Uterus (tissue), 7 donors: ENCODE measurements around a stretch of chr2.

- PRO-cap, 4 experiments = no peak in any of the 4 experiments
- RAMPAGE, long total RNA, 2 experiments = no peak in any of the 2 experiments
- RRBS = no CpG with 5 or more reads among the region's 7 CpGs
Observed at GRCh38 chr2:70921952-70922360, 13.7 kb upstream of the ATP6V1B1 start.

DNA sequence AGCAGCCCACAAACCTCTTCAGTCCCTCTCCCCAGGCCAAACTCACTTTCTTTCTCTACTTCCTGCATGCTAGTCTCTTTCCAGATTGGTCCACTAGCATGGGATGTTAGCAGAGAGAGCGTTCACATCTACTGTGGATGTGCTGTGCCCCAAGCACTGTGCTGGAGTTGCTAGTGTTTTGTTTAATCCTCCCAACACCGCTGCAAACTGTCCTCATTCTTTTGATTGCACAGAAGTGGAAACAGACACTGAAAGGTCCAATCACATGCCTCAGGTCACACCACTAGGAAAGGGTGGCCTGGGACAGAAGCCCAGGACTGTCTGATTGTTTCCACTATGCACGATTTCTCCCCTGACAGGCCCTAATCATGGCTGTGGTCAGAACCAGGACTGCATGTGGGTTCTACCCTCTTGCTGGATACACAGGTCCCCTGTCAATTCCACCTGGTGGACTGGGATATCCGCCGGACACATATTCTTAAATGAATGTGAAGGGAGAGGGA lies 7.8 kb upstream of the DYSF start:
- PRO-cap, 4 experiments = no peak in any of the 4 experiments
- RAMPAGE, long total RNA, 2 experiments = no peak in any of the 2 experiments
- RRBS = 80% methylated on average over 1 of the region's 5 CpGs

- PRO-cap, 4 experiments = no peak in any of the 4 experiments
- RAMPAGE, long total RNA, 2 experiments = no peak in any of the 2 experiments
- RRBS = no CpG with 5 or more reads among the region's 9 CpGs
Observed at GRCh38 chr2:71500193-71501042, 33.9 kb downstream of the DYSF start.

GRCh38 chr2:71685337-71686065 lies 219.0 kb downstream of the DYSF start:
- PRO-cap, 4 experiments = no peak in any of the 4 experiments
- RAMPAGE, long total RNA, 2 experiments = no peak in any of the 2 experiments
- RRBS = 31% methylated on average over 5 of the region's 11 CpGs

DNA sequence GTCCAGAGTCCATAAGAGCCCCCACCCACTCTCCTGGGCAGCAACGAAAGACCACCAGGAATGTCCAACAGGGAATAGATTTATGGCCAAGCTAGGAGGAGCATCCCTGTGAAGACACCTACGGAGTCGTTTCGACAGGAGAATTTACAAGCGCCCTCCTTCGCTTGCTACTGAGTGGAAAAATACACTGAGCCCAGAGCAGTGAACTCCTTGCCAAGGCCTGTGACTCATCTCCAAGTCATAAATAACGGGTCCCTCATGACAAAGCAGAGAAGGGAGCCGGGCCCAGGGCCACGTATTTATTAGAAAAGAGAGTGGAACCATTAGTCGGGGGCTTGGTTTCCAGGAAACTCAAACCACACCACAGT lies 276.3 kb downstream of the DYSF start:
- PRO-cap, 4 experiments = no peak in any of the 4 experiments
- RAMPAGE, long total RNA, 2 experiments = no peak in any of the 2 experiments
- RRBS = no CpG with 5 or more reads among the region's 10 CpGs

GRCh38 chr2:71926025-71926382 lies 221.7 kb downstream of the CYP26B1 start:
- PRO-cap, 4 experiments = no peak in any of the 4 experiments
- RAMPAGE, long total RNA, 2 experiments = no peak in any of the 2 experiments
- RRBS = no CpG with 5 or more reads among the region's 6 CpGs

DNA sequence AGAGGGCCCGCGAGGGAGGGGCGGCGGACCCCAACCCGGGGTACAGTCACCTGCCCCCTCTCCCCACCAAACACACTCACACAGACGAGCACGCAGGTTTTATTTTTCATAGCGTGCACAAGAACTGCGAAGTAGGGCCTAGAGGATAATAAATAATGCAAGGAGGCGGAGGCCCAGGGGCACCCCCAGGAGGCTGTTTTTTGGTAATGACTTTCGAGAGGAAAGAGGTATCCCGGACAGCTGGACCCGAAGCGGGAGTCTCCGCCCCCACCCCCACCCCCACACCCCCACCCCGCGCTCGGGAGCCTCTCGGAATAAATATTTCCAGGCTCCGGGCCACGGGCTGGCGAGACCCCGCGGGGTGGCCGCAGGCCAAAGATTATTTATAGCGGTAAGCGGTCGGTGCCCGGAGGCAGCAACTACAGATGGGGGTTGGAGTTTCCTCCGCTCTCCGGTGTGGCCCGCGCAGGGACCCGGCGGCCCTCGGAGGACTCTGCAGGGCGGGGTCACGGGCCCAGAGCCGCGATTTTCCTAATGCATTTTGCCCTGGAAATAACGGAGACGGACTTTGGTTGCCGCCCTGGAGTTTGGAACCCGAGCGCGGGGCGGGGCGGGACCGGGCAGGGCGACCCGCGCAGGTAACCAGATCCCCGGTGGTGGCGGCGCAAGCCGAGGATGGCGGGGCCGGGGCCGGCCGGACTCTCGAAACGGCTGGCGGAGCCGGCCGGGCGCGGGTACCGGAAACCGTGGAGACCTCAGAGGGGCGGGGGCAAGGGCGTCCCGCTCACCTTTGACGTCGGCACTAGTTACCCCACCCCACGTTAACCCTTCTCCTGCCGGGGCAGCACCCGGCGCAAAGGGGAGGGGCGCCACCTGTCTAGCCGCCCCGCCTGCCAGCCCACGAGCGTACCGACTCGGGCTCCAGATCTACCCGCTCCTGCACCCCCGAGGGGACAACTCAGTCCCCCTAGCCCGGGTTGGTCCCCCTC lies 3.1 kb downstream of the CYP26B1 start:
- PRO-cap, 4 experiments = no peak in any of the 4 experiments
- RAMPAGE, long total RNA, 2 experiments = no peak in any of the 2 experiments
- RRBS = 4% methylated on average over 28 of the region's 88 CpGs

DNA sequence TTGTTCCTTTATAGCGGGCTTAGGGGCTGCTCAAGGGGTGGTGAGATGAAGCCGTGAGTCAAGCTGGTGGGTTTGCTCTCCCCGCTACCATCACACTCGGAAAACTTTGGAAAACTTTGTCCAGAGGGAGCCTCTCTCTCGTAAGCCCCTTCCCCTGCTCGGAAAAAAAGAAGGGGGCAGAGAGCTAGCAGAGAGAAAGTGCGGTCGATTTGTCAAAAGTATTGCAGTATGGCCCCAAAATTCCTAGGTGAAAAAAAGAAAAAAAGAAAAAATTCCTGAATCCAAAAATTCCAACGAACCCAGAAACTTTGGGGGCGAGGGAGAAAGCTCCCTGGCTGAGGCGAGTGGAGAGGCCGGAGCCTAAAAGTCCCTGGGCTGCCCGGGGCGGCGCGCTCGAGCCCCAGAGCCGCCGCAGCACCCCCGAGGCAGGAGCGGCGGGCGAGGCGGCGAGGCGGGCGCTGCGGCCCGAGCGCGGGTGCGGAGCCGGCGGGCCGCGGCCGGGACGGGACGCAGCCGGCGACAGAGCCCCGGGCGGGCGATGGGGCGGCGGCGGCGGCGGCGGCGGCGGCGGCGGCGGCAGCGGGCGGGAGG lies 531 bp upstream of the CYP26B1 start:
- PRO-cap, 4 experiments = no peak in any of the 4 experiments
- RAMPAGE, long total RNA, 2 experiments = no peak in any of the 2 experiments
- RRBS = 1% methylated on average over 15 of the region's 57 CpGs

GRCh38 chr2:72148689-72149486 lies 1.2 kb upstream of the CYP26B1 start:
- PRO-cap, 4 experiments = peak in 1 of 4 experiments; most common plus-strand start chr2:72149133 (in 1); most common minus-strand start chr2:72148916 (in 1)
- RAMPAGE, long total RNA, 2 experiments = no peak in any of the 2 experiments
- RRBS = 2% methylated on average over 9 of the region's 69 CpGs

GRCh38 chr2:72298721-72299491 lies 151.2 kb upstream of the CYP26B1 start:
- PRO-cap, 4 experiments = no peak in any of the 4 experiments
- RAMPAGE, long total RNA, 2 experiments = no peak in any of the 2 experiments
- RRBS = no CpG with 5 or more reads among the region's 9 CpGs

- PRO-cap, 4 experiments = no peak in any of the 4 experiments
- RAMPAGE, long total RNA, 2 experiments = no peak in any of the 2 experiments
- RRBS = no CpG with 5 or more reads among the region's 5 CpGs
Observed at GRCh38 chr2:72824263-72824900, 1.5 kb downstream of the EXOC6B start.

DNA sequence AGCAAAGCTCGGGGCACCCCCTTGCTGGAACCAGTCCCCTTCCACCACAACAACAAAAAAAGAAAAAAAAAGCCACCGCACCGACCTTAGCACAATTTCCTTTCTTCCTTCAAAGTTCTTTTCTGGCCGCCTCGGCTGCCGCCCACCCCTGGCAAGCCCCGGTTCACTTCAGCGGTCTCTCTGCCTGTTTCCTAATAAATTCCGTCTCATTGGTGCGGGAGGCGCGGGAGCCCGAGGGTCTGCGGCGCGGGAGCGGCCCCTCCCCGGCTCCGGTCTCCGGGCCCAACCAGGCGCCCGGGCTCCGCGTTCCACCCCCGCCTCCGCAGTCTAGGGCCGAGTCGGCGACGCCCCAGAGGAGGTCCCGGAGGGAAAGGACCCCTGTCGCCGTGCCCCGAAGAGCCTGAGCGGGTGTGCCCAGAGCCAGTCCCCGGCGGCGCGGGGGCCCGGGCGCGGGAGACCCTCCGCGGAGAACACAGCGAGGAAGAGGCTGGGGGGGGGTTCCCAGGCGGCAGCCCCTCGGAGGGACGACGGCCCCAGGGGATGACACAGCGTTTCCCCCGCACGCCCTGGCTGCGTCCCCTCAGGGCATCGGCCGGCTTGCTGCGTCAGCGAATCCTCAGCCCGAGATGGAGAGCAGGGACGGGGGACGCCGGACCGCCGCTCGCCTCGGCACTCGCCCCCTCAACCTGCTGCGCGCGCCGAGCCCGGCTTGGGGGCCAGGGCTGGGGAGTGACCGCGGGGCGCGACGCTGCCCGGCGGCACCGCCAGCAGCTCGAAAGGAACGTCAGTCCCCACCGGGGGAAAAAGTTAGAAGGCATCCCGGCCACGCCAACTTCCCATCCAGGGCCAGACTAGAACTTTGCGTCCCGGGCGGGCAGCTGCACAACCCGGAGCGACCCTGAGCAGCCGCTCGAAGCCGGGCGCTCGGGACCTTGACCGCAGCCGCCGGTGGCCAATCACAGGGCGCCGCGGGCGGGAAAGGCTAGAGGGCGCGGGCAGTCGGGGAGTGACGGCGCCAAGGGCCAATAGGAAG lies 821 bp downstream of the SFXN5 start:
- PRO-cap, 4 experiments = peak in 4 of 4 experiments; most common plus-strand start position 337 of the sequence (in 2); most common minus-strand start position 950 of the sequence (in 4)
- RAMPAGE, long total RNA, 2 experiments = no peak in any of the 2 experiments
- RRBS = 1% methylated on average over 53 of the region's 106 CpGs

DNA sequence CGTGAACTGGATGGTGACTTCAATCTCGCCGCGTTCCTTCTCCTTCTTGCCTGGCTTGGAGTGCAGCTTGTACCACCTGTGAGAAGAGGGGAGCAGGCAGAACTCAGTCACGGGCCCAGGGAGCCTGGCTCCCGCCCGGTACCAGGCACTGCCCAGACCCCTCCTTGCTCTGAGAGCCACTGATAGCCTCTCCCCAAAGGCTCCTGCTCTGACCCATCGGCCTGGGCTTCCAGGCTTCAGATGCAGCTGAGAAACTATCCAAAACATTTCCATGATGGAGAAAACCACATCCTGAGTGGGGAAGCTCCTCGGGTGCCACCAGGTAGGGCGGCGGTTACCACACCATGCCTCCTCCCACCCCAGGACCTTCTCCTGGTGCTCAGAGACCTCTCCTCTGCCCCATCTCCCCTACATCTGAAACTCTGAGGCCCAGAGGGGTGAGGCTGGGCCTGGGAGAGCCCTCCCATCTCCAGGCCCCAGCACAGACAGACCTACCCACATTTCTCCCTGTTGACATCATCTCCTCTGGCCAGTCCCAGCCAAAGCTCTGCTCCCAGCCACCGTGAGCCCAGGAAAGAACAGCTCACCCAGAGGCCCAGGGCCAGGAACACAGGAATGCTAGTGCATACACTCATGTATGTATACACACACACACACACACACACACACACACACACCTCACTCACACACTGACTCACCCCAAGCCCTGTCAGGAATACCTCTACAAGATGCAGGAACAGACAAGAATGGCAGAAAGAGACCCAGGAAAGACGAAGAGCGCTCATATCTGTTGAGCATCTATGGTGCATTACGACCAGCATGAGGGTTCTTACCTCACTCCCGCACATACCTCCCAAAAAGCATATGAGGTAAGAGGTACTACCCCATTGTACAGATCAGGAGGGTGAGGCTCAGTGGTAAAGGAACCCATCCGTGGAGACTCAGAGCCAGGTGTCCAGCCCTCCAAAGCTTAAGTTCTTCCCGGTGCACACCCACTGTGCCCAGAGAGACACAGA lies 18.0 kb upstream of the SFXN5 start:
- PRO-cap, 4 experiments = peak in 4 of 4 experiments; most common plus-strand start position 556 of the sequence (in 1); most common minus-strand start position 416 of the sequence (in 4)
- RAMPAGE, long total RNA, 2 experiments = start-site peak on the minus strand in 1 of 2 experiments, centred at position 341 of the sequence, 8 reads per replicate
- RRBS = no CpG with 5 or more reads among the region's 18 CpGs

GRCh38 chr2:73268555-73269316 lies 15.5 kb downstream of the FBXO41 start:
- PRO-cap, 4 experiments = no peak in any of the 4 experiments
- RAMPAGE, long total RNA, 2 experiments = no peak in any of the 2 experiments
- RRBS = 5% methylated on average over 30 of the region's 69 CpGs

- PRO-cap, 4 experiments = peak in 1 of 4 experiments; most common minus-strand start chr2:73418535 (in 1)
- RAMPAGE, long total RNA, 2 experiments = no peak in any of the 2 experiments
- RRBS = no CpG with 5 or more reads among the region's 6 CpGs
Observed at GRCh38 chr2:73418427-73418626, 32.7 kb downstream of the ALMS1 start.

DNA sequence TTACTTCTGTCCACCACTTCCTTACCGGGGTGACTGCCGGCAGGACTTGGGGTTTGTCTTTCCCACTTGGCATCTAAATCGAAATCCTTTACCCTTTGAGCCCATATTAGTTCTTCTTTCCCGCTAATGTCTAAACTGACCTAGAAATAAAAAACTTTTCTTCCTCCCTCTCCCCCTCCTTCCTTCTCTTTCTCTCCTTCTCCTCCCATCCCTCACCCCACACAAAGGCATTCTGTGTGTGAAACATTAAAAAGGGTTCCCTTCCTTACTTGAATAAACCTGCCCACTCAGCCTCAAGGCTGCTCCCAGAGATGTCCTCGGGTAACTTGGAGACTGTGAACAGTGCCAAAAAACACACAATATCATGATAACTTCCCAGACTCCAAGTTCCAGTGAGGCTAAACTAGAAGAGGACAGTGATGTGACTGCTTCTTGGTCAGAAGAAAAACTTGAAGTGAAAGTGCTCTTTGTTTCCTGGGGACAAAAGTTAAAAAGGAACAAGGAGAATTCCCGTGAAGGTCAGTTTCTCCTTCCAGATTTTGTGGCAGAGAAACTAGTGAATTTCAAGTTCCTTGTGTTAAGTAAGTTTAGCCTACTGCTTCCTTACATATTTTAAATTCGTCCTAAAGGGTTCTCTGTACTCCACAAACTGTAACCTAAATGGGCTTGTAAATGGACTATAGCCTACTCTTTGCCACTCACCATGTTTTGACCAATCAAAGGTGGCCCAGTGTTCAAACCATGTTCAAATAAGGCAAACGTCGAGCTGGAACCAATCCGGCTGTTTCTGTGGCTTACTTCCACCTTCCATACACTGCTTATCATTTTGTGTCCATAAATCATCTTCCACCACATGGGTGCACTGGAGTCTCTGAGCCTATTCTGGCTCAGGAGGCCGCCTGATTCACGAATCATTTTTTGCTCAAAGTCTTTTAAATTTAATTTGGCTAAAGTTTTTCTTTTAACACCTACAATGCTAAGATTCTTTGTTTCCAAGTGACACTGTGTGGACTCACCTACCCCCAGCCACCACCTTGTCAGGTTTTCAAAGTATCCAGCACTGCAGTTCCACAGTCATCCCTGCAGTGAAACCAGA lies 20.5 kb downstream of the TPRKB start:
- PRO-cap, 4 experiments = peak in 4 of 4 experiments; most common plus-strand start position 276 of the sequence (in 1); most common minus-strand start position 651 of the sequence (in 2)
- RAMPAGE, long total RNA, 2 experiments = no peak in any of the 2 experiments
- RRBS = no CpG with 5 or more reads among the region's 12 CpGs

DNA sequence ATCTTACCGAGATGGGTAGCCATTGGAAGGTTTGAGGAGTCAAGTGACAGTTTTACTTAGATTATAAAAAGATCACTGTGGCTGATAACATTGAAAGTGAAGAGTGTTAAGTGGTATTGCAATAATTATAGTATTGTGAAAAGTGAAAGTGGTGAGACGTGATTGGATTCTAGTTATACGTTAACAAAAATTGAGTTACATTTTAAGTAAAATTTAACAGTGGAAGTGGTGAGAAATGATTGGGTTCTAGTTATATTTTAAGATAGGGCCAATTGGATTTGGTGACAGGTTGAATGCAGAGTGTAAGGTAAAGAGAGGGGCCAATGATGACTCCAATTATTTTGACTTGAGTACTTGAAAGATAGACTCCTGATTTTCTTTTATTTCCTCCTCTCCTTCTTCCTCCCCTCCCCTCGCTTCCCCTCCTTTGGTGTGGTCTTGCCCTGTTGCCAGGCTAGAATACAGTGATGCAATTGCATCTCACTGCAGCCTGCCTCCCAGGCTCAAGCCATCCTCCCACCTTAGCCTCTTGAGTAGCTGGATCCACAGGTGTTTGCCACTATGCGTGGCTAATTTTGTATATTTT lies 2.1 kb downstream of the DGUOK start:
- PRO-cap, 4 experiments = no peak in any of the 4 experiments
- RAMPAGE, long total RNA, 2 experiments = no peak in any of the 2 experiments
- RRBS = no CpG with 5 or more reads among the region's 5 CpGs

DNA sequence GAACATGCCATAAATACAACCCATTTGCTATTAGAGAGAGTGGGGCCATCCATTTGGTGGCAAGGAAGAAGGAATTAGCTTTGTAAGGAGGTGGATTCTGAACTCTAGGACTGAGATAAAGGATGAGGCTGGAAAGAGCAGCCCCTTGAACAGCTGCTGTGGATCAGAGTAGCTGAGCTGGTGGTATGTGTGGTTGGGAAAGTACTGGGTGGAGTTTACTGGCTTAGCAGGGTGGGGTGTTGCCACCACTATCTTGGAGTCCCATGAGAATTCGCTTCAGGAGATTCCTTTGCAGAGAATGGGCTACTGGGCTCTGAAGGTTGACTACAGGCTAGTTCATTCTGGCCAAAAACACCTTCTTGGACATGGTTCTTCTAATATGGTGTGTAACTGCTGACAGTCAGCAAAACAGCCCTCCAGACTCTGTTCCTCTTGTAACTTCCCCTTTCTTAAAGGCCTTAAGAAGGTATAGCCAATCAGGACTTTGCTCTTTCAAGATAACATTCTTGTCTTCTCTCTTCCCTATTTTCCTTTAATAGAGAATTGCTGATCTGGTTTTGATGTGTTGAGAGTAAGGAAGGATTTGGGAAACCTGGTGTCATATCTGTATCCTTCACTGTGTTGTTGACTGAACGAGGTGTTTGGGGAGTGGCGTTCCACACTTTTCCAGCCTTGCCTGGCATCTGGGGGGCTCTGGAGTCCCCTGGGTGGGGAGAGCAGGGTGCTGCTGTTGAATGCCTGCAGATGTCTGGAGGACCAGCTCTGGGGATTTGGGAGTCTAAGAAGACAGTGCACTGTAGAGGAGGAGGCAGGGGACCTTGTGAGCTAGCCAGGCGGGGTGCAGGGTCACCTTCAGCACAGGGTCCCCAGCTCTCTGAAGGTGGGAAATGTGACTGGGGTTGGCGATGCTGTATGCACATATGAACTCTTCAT lies 52.9 kb downstream of the TET3 start:
- PRO-cap, 4 experiments = no peak in any of the 4 experiments
- RAMPAGE, long total RNA, 2 experiments = no peak in any of the 2 experiments
- RRBS = no CpG with 5 or more reads among the region's 5 CpGs

DNA sequence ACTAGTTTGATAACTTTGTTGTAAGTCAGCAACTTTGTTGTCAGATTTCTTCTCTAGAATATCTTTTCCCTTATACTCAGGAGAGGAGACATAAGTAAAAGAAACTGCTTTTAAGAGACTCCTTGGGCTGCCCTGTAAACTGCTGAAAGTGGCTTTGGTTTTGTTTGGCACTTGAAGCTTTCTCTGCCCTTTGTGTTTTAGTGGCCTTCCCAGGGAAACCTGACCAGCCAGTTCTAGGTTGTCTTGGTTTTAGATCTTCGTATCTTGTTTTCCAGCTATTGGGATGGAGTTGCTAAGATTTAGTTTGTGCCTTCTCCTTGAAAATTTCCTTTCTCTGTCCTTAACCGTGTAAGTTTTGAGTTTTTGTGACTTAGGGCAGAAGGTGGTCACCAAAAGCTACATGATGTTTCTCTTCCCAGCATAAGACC lies 81.2 kb downstream of the BOLA3 start:
- PRO-cap, 4 experiments = peak in 1 of 4 experiments; most common minus-strand start position 150 of the sequence (in 1)
- RAMPAGE, long total RNA, 2 experiments = no peak in any of the 2 experiments
- RRBS = no CpG with 5 or more reads among the region's 2 CpGs

GRCh38 chr2:74100202-74100855 lies 47.4 kb downstream of the BOLA3 start:
- PRO-cap, 4 experiments = no peak in any of the 4 experiments
- RAMPAGE, long total RNA, 2 experiments = no peak in any of the 2 experiments
- RRBS = no CpG with 5 or more reads among the region's 20 CpGs